ENCODE measurements around the gene MEF2C.

GRCh38 chr5:85647356-85648348, 970.1 kb upstream of the COX7C start:
- RRBS, result no CpG with 5 or more reads among the region's 27 CpGs

DNA sequence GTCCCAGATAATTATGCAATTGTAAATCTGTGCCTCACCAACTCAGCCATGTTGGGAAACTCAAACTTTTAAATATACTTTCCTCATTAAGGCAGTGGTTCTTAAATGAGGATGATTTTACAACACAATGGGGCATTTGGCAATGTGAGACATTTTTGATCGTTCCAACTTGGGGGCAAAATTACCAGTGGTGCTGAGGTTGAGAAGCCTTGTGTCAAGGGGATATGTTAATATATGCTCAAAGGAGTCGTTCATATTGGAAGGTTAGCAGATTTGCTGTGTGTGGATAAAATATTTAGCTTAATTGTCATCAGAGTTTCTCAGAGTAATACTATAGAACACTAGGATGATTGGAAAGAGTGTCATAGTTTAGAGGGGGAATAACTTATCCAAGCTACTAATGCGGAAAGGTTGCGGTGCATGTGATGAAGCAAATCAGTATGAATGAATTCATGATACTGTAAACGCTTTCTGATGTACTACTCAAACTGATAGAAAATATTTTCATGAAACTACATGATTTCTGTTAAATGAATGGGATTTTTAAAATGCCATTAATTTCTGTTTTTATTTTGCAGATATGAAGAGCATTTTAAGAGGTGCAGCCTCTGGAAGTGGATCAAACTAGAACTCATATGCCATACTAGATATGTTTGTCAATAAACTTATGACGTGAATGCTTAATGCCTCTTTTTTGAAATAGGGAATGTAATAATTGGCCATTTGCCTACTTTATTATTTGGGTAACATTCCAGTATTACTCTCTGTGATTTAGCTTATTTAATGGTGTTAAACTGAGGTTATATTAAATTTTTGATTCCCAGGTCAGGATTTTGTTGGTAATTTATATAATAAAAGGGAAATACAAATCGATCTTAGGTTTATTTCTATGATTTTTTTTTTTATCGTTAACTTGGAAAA, 2.6 kb downstream of the COX7C start:
- RRBS, result no CpG with 5 or more reads among the region's 8 CpGs

DNA sequence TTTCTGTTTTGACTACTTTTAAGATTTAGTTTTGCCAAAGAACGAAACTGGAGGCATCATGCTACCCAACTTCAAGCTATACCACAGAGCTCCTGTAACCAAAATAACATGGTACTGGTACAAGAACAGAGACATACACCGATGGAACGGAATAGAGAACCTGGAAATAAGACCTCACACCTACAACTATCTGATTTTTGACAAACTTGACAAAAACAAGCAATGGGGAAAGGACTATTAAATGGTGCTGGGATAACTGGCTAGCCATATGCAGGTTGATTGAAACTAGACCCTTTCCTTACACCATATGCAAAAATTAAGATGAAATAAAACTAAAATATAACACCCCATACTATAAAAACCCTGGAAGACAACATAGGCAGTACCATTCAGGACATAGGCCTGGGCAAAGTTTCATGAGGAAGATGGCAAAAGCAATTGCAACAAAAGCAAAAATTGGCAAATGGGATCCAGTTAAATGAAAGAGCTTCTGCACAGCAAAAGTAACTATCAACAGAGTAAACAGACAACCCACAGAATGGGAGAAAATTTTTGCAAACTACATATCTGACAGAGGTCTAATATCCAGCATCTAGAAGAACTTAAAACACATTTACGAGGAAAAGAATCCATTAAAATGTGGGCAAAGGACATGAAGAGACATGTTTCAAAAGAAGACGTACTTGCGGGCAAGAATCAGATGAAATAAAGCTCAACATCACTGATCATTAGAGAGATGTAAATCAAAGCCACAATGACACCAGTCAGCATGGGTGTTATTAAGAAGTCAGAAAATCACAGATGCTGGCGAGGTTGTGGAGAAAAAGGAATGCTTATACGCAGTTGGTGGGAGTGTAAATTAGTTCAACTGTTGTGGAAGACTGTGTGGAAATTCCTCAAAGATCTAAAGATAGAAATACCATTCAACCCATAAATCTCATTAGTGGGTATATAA, 37.8 kb downstream of the RASA1 start:
- RRBS, result no CpG with 5 or more reads among the region's 8 CpGs

DNA sequence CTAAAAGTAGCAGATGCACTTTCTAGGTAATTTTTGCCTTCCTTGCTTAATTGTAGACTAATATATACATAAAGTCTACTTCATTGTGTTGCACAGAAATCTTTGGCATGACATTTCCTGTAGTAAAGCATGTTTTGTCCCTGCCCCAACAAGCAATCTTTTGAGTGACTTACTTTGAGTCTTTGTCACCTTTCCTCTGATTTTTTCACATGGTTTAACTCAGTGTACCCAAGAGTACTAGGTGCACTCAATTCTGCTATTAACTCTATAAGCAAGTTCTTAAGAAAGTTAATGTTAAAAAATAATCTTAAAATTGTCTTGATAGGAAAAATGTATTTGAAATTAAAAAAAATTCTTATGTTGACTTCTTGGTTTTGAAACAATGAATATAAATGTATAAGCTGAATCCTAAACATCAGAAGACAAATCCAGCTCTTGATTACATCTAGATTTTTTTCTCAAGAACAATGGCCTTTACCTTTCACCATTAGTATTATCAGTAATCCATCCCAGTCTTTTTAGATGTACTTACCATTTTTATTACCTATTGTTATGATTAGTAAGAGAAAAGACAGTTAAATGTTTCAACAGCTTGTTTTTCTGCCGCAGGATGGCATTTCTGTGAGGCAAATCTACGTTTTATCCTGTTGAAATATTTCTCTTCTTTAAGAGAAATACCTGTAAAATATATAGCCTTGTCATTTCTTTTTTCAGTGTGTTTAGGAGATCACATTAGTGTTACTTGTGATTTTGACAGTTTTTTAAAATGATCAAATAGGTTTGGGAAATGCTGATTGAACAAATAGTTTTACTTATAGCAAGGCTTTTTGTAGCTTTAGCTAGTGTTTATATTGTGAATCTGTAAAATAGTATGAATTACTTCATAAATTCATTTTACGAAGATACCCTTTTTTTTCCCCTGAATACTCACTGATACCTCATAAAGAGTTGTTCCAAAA, 48.9 kb downstream of the CCNH start:
- RRBS, result no CpG with 5 or more reads among the region's 3 CpGs

DNA sequence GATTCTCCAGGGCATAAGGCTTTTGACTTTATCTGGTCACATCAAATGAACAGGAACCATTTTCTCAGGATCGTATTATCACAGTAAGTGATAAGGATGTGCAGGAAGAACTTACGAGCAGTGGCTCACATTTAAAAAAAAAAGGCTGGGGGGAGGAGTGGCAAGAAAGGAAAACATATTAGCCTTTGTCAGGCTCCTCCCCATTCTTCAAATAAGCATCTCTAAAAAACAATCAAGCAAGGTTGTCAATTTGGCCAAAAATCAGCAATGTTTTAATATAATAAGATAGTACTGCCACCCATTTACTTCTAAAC, 234.4 kb upstream of the TMEM161B start:
- RRBS, result no CpG with 5 or more reads among the region's 2 CpGs

- RRBS, result no CpG with 5 or more reads among the region's 17 CpGs
These were observed 217.2 kb downstream of the MEF2C start for GRCh38 chr5:88665694-88666365.

GRCh38 chr5:88683407-88684232, 199.4 kb downstream of the MEF2C start:
- RRBS, result no CpG with 5 or more reads among the region's 37 CpGs

GRCh38 chr5:88833185-88833710, 49.7 kb downstream of the MEF2C start:
- RRBS, result no CpG with 5 or more reads among the region's 4 CpGs

DNA sequence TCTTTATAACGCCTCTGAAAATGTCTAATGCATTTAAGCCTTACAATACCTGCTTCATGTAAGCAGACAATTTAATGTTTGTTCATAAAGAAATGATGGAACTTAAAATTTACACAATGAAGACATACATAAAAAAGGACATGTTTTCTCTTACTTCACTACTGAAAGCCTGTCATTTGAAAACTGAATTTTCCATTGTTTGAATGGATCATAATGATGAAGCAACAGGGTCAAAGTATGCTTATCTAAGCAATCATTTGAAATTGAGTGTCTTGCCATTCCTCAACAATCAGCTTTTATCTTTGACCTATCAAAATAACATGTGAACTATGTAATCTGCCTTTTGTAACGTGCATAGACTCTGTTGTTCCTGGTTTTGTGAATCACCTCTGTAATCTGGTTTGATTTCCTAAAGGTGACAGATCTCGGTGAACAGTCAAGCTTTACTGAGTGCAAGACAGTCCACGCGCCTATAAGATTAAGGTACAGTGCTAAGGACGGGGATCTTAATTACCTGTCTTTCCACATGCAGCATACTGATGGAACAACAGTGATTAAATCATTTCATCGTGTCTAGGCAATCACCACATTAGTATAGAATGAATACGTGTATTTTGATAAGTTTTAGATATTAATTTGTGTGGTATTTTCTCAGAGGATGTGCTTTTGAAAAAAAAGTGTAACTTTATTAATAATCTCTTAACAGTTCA, 3.2 kb downstream of the MEF2C start:
- RRBS, result no CpG with 5 or more reads among the region's 8 CpGs

GRCh38 chr5:88881187-88882269, 1.5 kb downstream of the MEF2C start:
- RRBS, result no CpG with 5 or more reads among the region's 7 CpGs

GRCh38 chr5:88882876-88883942, at the start of gene MEF2C:
MEF2C (minus strand) TSS chr5:88883184.
- RRBS, result no CpG with 5 or more reads among the region's 58 CpGs

DNA sequence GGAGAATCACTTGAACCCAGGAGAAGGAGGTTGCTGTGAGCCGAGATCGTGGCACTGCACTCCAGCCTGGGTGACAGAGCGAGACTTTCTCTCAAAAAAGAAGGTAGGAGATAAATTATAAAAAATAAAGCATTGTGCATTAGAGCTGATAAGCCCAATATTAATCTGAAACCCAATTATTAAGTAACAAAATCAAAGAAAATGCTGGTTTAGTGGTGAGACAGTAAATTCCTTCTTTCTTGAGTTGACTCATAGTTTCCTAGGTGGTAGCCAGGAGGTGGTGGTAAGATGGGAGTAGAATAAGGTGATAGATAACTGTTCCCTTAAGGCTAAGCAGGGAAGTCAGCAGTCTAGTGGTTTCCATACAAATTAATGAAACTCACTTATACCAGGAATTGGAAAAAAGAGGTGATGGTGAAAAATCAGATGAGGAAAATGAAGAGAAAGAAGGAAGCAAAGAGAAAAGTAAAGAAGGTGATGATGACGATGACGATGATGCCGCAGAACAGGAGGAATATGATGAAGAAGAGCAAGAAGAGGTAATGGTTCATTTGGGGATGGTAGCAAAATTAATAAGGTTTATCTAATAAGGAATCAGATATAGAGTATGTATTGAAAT, 23.1 kb downstream of the LYSMD3 start:
- RRBS, result no CpG with 5 or more reads among the region's 6 CpGs

- RRBS, result no CpG with 5 or more reads among the region's 31 CpGs
These were observed 109.5 kb downstream of the ADGRV1 start for GRCh38 chr5:90667808-90668816.

GRCh38 chr5:90915255-90915527, 356.6 kb downstream of the ADGRV1 start:
- RRBS, result no CpG with 5 or more reads among the region's 1 CpG

GRCh38 chr5:91372782-91373277, 10.3 kb downstream of the ARRDC3 start:
- RRBS, result no CpG with 5 or more reads among the region's 1 CpG

- RRBS, result no CpG with 5 or more reads among the region's 8 CpGs
These were observed 8.3 kb downstream of the ARRDC3 start for GRCh38 chr5:91374389-91375583.

DNA sequence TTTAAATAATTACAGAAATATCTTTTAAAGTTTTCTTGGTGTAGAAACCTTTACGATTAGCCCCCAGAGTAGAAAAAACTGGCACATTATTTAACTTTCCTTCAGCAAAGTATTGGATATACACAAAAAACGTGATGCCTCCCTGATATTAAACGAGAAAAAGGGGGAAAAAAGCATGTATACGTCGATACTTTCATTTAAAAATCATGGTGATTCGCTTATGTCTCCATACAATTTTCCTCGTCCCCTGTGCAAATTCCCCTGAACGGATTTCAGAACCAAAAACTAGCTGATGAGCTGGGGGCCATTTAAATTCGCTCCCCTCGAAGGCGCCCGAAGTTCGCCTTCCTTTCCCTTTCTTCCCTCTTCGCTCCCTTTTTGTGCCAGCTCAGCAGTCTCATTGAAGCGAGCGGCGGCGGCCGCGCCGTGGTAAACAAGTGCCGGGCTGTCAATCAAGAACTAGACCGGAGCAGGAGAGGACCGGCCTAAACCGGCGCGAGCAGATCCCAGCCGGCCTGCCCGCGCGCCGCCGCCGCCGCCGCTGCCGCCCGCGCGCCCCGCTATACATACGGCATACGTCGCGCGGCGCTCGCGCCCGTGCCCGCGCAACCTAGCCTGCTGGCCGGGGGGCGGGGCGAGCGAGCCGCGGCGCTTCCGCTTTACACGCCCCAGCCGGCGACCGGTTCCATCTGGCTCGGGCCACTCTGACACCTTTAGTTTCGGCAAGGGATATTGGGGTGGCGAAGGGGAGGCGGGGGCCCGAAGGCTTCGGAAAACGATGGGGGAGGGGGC, 3.2 kb downstream of the ARRDC3 start:
- RRBS, result under 1% methylated on average over 10 of the region's 71 CpGs

DNA sequence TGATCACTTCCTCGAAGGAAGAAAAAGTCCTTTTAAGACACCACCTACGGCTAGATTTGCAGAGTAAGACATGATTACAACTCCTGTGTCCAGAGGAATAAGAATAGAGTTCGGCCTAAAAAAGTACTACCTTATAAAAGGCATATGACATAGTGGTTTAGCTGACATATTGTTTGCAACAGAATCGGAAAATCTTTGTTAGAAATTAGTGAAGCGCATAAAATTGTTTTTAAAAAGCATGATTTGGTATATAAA, 946 bp upstream of the ARRDC3 start:
- RRBS, result no CpG with 5 or more reads among the region's 5 CpGs

DNA sequence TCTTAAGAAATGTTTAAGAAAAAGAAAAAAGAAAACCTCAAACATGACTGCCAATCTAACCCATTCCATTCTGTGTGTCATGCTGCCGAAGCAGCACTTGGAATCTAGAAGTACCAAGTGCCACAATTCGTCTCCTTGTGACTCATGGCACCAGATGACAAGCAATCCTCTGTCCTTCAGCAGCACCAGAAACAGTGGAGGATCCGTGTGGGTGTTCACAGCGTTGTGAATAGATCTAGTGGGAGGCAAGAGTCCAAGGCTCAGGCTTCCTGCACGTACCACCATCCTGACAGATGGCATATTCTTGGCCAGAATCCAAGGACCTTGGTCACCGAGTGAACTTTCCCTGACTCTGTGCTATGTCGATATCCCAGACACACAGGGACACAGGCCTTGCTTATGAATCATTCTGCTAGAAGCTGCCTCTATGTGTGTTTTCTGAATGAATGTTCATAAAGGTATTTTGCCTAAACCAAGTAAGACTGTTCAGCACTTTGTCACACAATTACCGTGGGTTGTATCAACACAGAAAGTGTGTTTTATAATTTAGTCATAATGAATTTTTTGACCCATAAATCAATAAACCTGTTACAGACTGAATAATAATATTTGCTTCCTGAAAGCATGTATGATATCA, 504.4 kb upstream of the NR2F1 start:
- RRBS, result no CpG with 5 or more reads among the region's 8 CpGs

Measured in renal cortical epithelial cell (primary cell).